ENCODE measurements around a stretch of chr4.

DNA sequence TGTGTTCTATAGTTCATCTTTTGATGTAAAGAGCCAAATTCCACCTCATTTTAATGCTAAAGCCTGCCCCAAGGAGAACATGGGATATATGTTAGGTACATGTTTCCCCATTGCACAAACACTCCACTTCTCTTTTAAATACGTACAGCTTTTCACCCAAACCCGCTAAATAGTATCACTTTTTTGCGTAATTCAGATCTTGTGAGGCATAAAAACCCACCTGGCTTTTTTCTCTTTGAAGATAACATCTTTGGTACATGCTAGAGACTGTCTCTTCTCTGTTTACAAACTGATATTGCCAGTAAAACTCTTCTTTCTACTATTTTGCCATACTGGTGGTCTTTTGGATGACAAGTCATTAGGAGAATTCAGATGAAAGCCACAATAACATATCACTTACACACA is 608.4 kb downstream of the TLL1 start:
- PRO-cap: no peak
- RRBS: no CpG with 5 or more reads among the region's 3 CpGs

GRCh38 chr4:166716337-166716704 is 518.0 kb downstream of the SPOCK3 start:
- PRO-cap: no peak
- RRBS: no CpG with 5 or more reads among the region's 11 CpGs

DNA sequence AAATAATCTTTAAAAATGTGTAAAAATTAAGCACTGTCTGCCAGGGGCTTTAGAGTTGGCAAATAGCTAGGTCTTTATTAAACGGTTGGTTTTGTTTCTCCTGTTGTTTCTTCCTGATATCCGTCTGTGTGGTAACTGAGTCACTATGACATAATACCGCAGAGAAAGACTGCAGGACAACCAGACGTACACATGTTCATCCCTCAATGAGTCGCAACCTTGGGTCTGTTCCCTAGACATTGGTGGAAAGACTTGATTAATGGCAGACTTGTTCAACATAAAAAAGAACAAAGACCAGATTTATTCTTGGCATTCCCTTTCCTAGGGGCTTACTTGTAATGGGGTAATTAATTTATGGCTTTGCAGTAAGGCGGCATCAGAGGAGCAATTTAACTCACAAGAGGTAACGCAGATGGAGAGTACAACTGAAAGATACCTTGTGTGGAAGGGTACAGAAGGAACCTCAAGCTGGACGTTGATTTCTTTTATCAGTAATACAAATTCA is 134.0 kb downstream of the PALLD start:
- PRO-cap: no peak
- RRBS: no CpG with 5 or more reads among the region's 8 CpGs

GRCh38 chr4:168651345-168652398 is 154.8 kb downstream of the PALLD start:
- PRO-cap: no peak
- RRBS: no CpG with 5 or more reads among the region's 7 CpGs

GRCh38 chr4:168654521-168654870 is 157.6 kb downstream of the PALLD start:
- PRO-cap: no peak
- RRBS: no CpG with 5 or more reads among the region's 2 CpGs

DNA sequence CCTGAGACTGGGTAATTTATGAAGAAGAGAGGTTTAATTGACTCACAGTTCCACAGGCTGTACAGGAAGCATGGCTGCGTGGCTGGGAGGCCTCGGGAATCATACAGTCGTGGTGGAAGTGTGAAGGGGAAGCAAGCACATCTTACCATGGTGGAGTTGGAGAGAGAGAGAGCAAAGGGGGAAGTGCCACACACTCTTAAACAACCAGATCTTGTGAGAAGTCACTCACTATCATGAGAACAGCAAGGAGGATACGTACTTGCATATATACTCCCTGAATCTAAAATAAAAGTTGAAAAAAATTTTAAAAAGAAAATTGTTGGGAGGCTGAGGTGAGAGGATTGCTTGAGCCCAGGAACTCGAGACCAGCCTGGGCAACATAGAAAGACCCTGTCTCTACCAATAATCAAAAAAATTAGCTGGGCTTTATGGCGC is 206.9 kb downstream of the CBR4 start:
- PRO-cap: no peak
- RRBS: no CpG with 5 or more reads among the region's 6 CpGs

DNA sequence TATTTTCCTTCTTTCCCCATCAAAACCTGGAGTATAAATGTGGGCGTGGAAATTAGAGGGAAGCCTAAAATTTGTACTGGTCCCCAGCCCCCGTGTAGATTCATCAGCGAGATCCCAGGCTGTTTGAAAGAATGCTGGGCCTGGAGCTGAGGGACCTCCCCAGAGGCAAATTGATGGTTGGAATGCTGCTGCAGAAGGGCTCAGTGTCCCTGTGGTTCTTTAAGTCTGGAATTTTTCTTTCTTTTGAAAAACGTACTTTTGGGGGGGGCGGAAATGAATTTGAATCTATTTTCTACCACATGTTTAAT is 197.3 kb downstream of the CBR4 start:
- PRO-cap: no peak
- RRBS: no CpG with 5 or more reads among the region's 5 CpGs

- PRO-cap: no peak
- RRBS: no CpG with 5 or more reads among the region's 4 CpGs
Measured at GRCh38 chr4:168815996-168816327, 194.1 kb downstream of the CBR4 start.

GRCh38 chr4:168853116-168853982 is 156.7 kb downstream of the CBR4 start:
- PRO-cap: no peak
- RRBS: no CpG with 5 or more reads among the region's 10 CpGs

DNA sequence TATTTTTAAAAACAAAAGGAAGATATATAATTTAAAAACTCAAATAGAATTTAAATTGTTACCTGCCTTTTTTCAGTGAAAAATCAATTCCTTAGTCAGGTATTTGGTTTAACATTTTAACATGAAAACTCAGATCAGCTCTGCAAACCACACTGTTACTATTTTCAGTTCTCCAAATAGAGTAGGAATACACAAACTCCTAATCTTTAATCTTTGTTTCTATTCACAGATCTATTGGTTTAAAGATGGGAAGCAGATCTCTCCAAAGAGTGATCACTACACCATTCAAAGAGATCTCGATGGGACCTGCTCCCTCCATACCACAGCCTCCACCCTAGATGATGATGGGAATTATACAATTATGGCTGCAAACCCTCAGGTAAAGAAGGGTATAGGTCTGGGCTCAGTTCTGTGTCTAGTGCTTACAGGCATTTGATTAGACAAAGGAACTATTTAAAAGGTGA is 106.5 kb downstream of the CBR4 start:
- PRO-cap: no peak
- RRBS: no CpG with 5 or more reads among the region's 1 CpG

DNA sequence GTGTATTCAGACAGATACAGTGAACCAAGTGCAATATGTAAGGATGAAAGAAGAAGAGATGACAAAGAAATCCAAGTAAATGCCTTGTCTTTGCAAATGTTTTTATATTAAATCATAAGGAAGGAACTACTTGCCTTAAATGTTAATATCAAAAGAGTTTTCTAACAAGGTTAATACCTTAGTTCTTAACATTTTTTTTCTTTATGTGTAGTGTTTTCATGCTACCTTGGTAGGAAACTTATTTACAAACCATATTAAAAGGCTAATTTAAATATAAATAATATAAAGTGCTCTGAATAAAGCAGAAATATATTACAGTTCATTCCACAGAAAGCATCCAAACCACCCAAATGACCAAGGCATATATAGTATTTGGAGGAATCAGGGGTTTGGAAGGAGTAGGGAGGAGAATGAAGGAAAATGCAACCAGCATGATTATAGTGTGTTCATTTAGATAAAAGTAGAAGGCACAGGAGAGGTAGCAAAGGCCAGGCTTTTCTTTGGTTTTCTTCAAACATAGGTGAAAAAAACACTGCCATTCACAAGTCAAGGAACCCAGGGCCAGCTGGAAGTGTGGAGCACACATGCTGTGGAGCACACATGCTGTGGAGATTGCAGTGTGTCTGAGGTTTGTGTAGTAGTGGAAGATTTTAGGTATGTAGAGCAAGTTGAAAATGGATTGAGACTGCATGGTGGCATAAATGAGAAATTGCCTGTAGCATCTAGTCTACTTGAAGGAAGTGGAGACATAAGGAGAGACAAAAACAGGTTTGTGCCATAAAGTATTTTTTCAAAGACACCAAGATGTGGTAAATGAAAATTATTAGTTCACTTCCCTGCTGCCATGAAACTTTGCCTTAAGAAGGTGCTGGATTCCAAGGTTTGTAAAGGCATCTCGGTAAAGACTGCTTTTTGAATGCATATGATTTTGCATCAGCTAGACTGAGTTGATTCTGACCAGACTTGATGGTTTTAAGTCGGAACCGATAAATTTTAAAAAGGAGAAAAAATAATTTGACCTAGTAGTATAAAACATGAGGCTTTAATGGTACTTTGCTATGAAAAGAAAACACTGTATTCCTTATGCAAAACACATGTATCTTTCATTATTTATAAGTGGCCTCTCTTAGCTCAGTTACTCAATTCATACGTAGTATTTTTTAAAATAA is 82.9 kb downstream of the CBR4 start:
- PRO-cap: no peak
- RRBS: no CpG with 5 or more reads among the region's 4 CpGs

DNA sequence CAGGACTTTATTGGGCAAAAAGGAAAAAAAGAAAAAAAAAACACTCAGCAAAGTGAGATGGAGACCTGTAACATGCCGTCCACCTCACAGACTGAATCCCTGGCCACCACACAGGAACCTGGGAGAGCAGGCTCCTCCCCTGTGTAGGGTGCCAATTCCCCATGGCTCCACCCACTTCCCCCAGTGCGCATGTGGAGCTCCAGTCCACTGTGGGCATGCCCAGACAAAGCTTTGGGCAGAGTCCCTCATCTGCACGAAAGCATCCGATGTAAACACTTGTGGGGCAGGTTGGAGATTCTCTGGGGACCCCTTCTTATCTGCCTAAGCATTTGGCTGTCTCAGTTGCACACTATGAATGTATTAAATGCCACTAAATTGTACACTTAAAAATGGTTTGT is 23.7 kb upstream of the CBR4 start:
- PRO-cap: bidirectional peak, plus-strand start at position 248 of the sequence, minus-strand start at position 93 of the sequence
- RRBS: no CpG with 5 or more reads among the region's 4 CpGs

GRCh38 chr4:169034933-169035365 is 24.9 kb upstream of the CBR4 start:
- PRO-cap: no peak
- RRBS: no CpG with 5 or more reads among the region's 9 CpGs

GRCh38 chr4:169051948-169052427 is 41.9 kb upstream of the CBR4 start:
- PRO-cap: no peak
- RRBS: no CpG with 5 or more reads among the region's 5 CpGs

DNA sequence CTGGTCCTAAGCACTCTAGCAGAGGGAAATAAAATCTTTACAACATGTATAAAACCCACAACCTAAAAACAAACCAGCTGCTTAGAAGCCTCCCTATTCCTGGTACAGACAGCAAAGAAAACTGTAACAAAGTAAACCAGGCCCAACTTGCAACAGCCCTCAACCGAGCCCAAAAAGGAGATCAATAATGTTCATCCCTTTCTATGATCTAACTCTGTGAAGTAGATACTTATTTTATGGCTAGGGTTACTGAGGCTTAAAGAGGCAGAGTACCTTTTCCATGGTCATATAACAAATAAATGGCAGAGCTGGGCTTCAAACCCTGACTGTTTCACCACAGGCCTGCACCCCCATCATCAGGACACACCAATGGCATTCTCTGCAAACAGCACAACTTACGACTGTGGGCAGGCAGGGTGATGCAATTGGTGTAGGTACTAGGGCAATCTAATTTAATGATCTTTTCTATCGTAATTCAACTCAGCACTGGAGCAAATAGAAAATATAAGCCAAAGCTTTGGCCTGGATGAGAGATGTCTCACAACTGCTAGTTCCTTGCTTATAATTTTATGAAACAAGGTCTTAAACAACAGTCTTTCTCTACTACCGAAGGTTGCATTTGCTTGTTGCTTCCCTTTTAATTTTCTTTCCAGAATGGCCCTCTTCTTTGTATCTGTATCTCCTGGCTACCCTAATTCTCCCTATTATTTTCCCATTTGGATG is 118.8 kb upstream of the CBR4 start:
- PRO-cap: no peak
- RRBS: no CpG with 5 or more reads among the region's 4 CpGs

GRCh38 chr4:169259146-169259835 is 11.5 kb downstream of the SH3RF1 start:
- PRO-cap: no peak
- RRBS: no CpG with 5 or more reads among the region's 7 CpGs

- PRO-cap: unidirectional peak, plus-strand start at chr4:169269074
- RRBS: no CpG with 5 or more reads among the region's 15 CpGs
Measured at GRCh38 chr4:169268634-169269727, 1.8 kb downstream of the SH3RF1 start.

- PRO-cap: no peak
- RRBS: no CpG with 5 or more reads among the region's 9 CpGs
Measured at GRCh38 chr4:169499178-169499918, 113.0 kb downstream of the NEK1 start.

DNA sequence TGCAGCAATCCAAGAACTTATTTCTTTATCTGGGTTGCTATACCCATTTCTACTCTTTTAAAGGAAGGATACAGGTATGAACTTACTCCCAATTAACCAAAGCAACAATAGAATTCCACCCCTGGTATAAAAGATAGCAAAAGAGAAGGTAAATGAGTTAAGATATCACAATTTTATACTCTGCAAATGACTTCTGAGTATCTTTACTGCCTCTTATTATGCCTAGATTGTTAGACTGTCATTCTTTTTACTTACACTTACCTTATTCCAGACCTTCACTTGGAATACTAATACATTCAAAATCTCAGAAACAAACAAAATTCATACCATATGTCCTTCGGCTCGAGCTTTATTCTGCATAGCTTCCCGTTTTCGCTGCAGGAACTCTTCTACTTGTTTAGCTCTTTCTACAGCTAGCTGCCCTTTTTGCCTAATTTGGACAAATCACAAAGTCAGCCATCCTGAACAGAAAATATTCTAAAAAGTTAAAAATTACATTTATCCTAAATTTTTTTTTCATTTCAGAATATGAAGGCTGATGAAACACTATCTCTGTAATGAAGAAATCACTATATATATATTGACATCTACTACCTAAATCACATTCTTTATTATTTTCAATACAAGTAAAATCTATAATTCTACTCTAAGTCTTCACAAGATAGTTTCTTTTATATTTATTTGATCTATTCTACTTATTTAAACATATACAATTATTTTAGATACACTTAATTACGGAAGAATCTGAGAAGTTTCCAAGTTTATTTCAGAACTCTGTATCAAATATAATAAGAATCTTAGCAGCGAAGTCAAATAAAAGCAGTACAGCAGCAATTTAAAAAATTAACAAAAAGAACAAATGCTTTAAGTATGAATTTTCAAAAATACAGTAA is 74.7 kb downstream of the NEK1 start:
- PRO-cap: no peak
- RRBS: no CpG with 5 or more reads among the region's 6 CpGs

GRCh38 chr4:169555703-169556214 is 56.6 kb downstream of the NEK1 start:
- PRO-cap: no peak
- RRBS: no CpG with 5 or more reads among the region's 4 CpGs

Measured in MCF 10A (cell line).